Measurements from ENCODE around the genes APOM and ABHD16A.

- RAMPAGE, long total RNA = no peak
- RRBS = 17% methylated on average over 7 of the region's 71 CpGs
Observed at GRCh38 chr6:31307932-31309100, 36.4 kb upstream of the HLA-C start.

- RAMPAGE, long total RNA = no peak
- RRBS = 1% methylated on average over 3 of the region's 9 CpGs
Observed at GRCh38 chr6:31403290-31403468, 216 bp upstream of the MICA start.

DNA sequence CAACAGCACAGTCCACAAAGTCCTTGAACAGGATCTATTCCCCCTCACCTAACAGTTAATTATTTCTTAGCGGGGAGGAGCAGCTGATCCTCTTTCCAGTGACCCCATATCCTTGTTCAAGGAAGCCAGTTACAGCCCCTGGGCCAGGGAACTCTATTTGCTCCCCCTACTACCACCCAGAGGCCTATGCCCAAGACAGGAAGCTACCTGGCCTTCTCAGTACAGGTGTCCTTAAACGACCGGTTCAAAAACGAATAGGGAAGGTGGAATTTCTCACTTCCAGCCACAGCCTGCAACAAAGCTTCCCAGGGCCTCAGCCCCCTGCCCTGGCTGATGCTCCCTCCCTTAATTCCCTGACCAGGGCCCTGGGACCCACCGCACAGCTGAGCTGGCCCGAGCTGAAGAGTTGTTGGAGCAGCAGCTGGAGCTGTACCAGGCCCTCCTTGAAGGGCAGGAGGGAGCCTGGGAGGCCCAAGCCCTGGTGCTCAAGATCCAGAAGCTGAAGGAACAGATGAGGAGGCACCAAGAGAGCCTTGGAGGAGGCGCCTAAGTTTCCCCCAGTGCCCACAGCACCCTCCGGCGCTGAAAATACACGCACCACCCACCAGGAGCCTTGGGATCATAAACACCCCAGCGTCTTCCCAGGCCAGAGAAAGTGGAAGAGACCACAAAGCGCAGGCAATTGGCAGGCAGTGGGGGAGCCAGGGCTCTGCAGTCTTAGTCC is 786 bp downstream of the MCCD1 start:
- RAMPAGE, long total RNA = no peak
- RRBS = no CpG with 5 or more reads among the region's 12 CpGs

- RAMPAGE, long total RNA = no peak
- RRBS = no CpG with 5 or more reads among the region's 10 CpGs
Observed at GRCh38 chr6:31560298-31561434, 11.4 kb upstream of the LTA start.

- RAMPAGE, long total RNA = no peak
- RRBS = under 1% methylated on average over 22 of the region's 62 CpGs
Observed at GRCh38 chr6:31580536-31581204, 1.6 kb downstream of the LTB start.

- RAMPAGE, long total RNA = no peak
- RRBS = no CpG with 5 or more reads among the region's 50 CpGs
Observed at GRCh38 chr6:31619624-31620487, 659 bp upstream of the PRRC2A start.

- RAMPAGE, long total RNA = no peak
- RRBS = no CpG with 5 or more reads among the region's 17 CpGs
Observed at GRCh38 chr6:31621126-31621417, 557 bp downstream of the PRRC2A start.

- RAMPAGE, long total RNA = no peak
- RRBS = no CpG with 5 or more reads among the region's 18 CpGs
Observed at GRCh38 chr6:31630266-31630800, 9.8 kb downstream of the PRRC2A start.

DNA sequence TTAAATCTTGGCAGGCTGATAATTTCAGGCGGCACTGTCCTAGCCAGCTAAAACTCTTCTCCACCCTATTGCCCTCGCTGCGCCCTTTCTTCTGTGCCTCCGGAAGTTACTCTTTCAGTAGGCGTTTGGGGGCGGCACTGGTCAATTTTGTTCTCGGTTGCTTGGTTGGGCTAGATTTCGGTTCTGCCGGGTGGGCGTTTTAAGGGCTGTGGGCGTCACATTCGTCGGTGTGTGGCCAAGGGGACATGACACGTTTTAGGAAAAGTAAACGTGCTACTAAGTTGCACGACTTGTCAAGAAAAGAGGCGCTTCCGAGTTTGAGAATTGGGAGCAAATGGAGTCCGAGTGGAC is 403 bp upstream of the BAG6 start:
- RAMPAGE, long total RNA = no peak
- RRBS = 3% methylated on average over 6 of the region's 19 CpGs

GRCh38 chr6:31655338-31656443 is at the start of gene APOM:
Gene APOM, plus strand, starts transcription at chr6:31655894.
- RAMPAGE, long total RNA = no peak
- RRBS = no CpG with 5 or more reads among the region's 8 CpGs

- RAMPAGE, long total RNA = no peak
- RRBS = no CpG with 5 or more reads among the region's 4 CpGs
Observed at GRCh38 chr6:31657820-31658481, 2.3 kb downstream of the APOM start.

DNA sequence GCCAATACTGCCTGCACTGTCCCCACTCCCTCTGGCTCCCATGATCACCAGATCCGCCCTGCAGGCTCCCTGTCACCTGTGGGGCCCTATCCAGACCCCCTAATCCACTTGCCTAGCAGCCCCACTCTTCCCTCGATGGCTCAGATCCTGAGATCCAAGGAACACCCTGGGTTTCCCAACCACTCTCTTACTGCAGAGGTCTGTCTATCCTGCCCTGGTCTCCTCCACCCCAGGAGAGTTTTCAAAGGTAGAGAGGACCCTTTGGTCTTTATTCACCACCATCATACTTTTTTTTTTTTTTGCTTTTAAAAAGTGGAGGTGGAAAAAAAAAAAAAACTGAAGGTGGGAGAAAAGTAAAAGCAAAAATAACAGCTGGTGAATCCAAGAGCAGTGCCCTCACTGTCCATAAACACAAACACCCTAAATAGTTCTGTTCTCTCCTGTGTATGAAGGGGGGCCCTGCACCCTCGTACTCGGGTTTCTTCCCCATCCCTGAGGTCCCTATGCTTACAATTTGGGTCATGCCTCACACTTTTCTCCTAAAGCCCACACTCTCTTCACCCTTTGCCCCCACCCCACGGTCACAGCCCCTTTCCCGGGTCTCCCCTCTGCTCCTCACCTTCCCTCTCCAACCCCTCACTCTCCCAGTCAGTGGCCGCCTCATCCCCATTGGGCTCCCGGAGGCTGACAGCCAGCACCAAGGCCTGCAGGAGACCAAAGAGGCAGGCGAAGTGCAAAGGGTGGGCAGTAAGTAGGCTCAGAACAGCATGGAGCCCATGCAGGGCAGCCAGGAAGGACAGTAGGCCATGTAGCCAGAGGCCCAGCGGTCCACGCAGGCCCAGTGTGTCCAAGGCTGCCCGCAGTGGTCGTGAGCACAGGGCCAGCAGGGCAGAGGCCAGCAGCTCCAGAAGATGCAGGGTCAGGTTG is 1.8 kb downstream of the C6orf47 start:
- RAMPAGE, long total RNA = no peak
- RRBS = 89% methylated on average over 2 of the region's 13 CpGs

GRCh38 chr6:31665044-31665993 is 522 bp upstream of the GPANK1 start:
- RAMPAGE, long total RNA = start-site peak on the minus strand at chr6:31664997-31665881, 243 and 100 reads in 2 replicates
- RRBS = under 1% methylated on average over 11 of the region's 62 CpGs

DNA sequence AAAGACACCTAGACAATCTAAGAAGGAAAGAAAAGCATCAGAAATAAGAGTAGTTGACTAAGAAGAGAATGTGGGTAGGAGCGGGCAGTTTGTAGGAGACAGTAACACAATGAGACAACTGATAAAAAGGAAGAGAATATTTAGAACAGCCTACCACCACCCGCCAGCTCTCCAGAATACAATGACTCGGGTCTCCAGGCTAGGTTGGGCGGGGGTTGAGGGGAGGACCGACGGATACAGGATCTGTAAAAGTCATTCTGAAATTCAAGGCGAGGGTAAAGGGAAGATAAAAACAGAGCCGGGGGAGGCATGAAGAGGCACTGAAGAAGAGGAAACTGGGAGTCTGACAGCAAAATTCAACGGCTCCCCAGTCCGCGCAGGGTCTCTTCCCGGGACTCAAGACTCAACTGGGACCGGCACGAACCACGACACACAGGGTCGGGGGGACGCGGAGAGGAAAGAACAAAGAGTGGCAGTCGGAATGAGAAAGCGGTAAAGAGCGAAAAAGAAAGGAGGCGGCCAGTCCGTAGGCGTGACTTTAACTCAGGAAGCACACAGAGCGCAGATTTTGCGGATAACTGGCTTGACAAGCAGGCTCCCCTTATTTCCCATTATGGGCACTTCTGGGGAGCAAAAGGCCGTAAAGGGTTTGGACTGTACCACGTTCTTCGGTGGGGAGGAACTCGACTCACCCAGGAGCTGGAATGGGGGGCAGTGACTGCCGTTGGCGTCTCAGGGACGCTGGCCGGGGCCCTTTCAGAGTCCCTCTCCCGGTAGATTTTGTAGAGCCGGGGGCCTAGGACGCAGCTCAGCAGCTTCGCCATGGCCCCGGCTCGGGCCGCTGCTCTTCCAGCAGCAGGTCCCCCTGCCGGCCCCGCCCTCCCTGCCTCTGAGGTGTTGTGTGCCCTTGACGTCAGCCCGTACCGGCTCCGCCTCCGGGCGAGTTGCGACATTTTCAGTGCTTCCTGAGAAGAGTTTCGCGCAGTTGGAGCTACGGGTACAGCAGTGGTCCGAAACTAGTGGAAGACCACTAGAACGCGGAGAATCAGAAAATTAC is at the start of gene ABHD16A:
TSS of gene ABHD16A (minus strand) at position 867 of the 1,057 bp plus-strand sequence.
- RAMPAGE, long total RNA = start-site peak on the minus strand centred at position 863 of the sequence, 68 bp wide, 188 and 379 reads in 2 replicates
- RRBS = 2% methylated on average over 16 of the region's 56 CpGs

GRCh38 chr6:31718250-31718715 is 3.1 kb downstream of the LY6G6D start:
- RAMPAGE, long total RNA = no peak
- RRBS = no CpG with 5 or more reads among the region's 1 CpG

DNA sequence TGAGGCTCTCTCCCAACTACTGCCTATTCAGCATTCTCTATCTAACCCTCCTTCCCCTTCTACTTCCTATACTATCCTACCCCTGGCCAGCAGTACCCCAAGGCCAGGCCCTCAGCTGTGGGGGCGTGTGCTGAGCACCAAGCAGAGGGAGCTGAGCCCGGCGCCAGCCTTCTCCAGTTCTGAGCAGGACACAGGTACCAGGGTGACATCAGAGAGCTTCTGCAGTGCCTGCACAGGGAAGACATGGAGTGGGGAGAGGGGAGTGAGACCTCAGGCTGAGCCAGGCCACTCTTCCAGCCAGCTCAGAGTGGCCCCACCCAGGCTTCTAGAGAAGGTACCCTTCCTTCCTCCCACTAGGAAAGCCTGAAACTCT is 2.0 kb downstream of the DDAH2 start:
- RAMPAGE, long total RNA = no peak
- RRBS = no CpG with 5 or more reads among the region's 3 CpGs

DNA sequence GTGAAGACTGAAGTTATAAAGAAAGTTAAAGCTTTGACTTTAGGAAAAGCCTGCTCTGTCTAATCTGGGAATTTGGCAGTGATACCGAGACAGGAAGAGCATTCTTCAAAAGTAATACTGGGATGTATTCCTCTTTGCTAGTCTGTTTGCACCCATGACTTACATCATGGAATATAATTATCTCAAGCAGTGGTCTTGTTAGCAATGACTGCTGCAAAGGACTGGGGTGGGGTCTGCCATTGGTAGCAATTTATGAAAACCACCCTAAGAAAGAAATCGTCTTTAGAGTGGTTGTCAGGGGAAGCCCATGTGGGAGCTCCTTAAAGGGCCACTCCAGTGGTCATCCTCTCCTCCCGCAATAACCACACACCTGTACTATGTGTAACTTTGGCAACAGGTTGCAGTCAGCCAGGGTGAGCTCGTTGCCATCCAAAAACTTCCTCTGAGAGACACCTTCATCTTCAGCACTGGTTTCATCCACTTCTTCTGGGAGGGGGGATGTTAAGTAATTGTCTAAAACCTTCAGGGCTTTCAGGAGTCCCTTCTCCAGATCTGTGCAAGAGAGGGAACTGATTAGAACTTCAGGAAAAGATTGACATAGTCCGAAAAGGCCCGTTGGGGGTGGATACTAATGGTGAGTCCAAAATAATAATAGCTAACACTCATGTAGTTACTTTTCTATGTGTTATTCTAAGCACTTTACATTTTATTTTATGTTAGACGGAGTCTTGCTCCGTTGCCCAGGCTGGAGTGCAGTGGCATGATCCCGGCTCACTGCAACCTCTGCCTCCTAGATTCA is 2.9 kb upstream of the DDAH2 start:
- RAMPAGE, long total RNA = no peak
- RRBS = no CpG with 5 or more reads among the region's 9 CpGs

DNA sequence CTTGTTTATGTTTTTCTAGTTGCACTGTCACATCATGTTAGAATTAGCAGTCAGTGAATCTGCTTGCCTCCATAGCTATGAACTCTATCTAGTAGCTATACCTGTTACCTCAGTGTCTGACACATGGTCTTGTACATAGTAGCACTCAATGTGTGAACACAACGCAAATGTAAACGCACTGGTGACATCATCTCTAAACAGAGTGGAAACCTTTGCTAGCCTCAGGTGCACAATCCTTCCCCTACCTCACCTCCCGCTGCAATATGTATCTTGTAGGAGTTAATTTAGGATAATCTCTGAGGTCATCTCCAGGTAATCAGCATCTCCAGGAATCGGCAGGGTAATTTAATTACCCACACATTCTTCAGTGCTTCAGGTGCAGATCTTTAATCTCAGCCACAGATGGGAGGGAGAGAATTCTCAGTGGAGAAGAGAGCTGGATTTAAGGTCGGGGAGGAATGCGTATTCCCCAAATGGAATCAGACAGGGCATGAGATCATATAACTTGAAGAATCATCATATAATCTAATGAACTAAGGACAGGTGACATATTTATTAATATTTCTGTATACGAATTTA is 9.9 kb downstream of the MSH5 start:
- RAMPAGE, long total RNA = no peak
- RRBS = no CpG with 5 or more reads among the region's 7 CpGs

- RAMPAGE, long total RNA = no peak
- RRBS = no CpG with 5 or more reads among the region's 12 CpGs
Observed at GRCh38 chr6:31769535-31770221, 7.2 kb downstream of the SAPCD1 start.

DNA sequence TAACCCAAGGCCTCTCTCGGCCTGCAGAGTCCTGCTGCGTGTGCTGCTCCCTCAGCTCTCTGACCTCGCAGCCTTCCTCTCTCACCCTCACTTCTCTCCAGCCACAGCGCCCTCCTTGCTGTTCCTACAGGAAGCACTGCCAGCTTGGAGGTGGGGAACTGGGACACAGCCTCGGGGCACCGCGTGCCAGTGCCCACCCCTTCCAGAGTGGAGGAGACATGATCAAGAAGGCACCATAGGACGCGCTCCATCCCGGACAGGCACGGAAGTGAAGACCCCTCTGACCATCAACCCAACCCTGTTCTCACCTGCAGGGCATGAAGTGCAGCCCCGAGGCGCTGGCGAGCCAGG is 1.5 kb downstream of the VWA7 start:
- RAMPAGE, long total RNA = no peak
- RRBS = no CpG with 5 or more reads among the region's 14 CpGs